Skeletal muscle cell (primary cell): ENCODE measurements around a stretch of chr2.

DNA sequence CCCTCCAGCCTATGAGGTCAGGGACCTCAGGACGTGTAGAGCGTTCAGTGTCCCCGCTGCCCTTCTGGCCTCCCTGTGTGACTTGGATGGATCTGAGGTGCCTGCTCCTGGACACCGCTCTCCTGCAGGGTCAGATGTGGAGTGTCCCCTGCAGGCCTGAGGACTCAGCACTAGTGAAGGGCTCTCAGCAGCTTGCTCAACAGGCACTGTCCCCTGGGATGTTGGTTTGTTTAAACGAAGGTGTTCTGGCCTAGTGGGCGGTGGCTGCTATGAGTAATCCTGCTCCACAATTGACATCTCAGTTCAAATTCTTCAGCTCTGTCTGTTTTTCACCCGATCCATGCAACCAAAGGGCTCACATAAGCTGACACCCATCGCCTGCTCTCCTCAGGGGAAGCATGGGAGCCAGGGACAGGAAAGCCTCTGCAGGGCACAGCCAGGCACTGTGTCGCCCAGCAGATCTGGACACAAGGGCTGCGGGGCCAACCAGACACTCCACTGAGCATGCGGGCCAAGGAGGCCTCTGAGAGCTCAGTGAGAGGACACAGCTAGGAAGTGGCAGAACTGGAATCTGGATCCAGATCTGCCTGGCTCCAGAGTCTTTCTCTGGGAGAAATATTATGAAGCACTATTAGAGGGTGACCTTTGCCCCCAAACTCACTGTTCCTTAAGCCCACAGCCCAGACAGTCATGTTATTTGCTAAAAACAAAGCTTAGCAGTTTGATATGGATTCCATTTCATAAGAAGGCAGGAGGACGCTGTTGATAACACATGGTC is 78.5 kb downstream of the RHOB start:
- RRBS = no CpG with 5 or more reads among the region's 12 CpGs

- RRBS = no CpG with 5 or more reads among the region's 8 CpGs
Observed at GRCh38 chr2:20536629-20536981, 89.7 kb downstream of the RHOB start.

GRCh38 chr2:20539178-20539831 is 92.4 kb downstream of the RHOB start:
- RRBS = no CpG with 5 or more reads among the region's 4 CpGs

DNA sequence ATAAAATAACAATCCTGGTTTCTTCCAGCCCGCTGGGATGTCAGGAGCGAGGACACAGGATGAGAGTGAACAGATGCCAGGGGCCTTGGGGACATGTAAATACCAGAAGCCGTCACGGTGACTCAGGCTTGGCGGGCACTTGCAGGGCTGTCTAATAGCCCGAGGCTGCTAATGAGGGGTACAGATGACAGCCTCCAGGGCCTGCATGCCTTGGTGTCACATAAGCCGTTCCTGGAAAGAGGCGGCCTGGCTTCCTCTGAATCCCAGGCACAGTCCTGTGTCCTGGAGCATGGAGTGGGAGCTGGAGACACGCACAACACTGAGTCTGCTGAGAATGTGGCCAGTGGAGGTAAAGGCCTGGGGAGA is 28.1 kb downstream of the HS1BP3 start:
- RRBS = no CpG with 5 or more reads among the region's 9 CpGs

GRCh38 chr2:20637918-20638414 is 12.9 kb downstream of the HS1BP3 start:
- RRBS = no CpG with 5 or more reads among the region's 14 CpGs

DNA sequence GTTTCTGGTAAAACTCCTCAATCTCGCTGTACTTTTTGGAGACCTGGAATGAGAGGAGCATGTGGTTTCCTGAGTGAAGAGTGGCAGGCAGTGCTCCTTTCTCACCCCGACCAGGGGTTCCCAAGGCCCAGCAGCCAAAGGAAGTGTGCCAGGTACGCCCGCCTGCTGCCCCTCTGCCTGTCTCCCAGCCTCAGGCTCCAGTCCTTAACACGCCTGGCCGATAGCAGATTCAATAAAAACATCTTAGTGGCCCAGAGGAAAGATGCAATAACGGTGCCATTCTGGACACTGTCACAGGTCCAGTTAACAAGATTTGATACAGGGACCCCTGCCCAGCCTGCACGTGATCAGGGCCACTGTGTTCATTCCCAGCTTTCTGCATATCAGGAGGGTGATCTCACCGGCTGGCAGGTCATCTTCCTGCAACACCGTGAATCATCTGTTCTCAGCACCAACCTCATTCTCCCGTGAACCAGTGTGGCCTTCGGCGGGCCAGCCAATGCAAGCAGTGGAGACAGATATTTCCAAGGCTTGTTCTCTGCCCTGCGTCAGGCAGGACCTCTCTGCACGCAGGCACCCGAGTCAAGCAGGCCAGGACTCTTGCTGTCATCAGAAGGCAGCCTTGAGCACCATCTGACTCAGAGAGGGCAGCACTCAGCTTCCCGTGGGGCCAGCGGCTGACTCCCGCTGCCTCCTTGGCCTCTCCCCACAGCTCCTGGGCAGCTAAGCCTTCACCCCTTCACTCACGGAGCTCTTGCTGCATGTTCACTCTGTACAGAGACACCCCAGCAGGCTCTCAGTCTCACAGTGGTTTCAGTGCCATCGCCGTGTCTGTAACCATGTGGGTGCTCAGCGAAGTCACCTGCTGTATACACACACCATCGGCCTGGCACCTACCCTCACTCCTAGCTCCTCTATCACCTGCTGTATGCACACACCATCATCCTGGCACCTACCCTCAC is 9.5 kb downstream of the HS1BP3 start:
- RRBS = no CpG with 5 or more reads among the region's 24 CpGs

- RRBS = no CpG with 5 or more reads among the region's 4 CpGs
Observed at GRCh38 chr2:20648221-20648593, 2.7 kb downstream of the HS1BP3 start.

GRCh38 chr2:20650133-20650840 is 611 bp downstream of the HS1BP3 start:
- RRBS = no CpG with 5 or more reads among the region's 23 CpGs

- RRBS = no CpG with 5 or more reads among the region's 14 CpGs
Observed at GRCh38 chr2:20651434-20651893, 566 bp upstream of the HS1BP3 start.

- RRBS = 1% methylated on average over 12 of the region's 59 CpGs
Observed at GRCh38 chr2:20666003-20666588, 848 bp upstream of the GDF7 start.

DNA sequence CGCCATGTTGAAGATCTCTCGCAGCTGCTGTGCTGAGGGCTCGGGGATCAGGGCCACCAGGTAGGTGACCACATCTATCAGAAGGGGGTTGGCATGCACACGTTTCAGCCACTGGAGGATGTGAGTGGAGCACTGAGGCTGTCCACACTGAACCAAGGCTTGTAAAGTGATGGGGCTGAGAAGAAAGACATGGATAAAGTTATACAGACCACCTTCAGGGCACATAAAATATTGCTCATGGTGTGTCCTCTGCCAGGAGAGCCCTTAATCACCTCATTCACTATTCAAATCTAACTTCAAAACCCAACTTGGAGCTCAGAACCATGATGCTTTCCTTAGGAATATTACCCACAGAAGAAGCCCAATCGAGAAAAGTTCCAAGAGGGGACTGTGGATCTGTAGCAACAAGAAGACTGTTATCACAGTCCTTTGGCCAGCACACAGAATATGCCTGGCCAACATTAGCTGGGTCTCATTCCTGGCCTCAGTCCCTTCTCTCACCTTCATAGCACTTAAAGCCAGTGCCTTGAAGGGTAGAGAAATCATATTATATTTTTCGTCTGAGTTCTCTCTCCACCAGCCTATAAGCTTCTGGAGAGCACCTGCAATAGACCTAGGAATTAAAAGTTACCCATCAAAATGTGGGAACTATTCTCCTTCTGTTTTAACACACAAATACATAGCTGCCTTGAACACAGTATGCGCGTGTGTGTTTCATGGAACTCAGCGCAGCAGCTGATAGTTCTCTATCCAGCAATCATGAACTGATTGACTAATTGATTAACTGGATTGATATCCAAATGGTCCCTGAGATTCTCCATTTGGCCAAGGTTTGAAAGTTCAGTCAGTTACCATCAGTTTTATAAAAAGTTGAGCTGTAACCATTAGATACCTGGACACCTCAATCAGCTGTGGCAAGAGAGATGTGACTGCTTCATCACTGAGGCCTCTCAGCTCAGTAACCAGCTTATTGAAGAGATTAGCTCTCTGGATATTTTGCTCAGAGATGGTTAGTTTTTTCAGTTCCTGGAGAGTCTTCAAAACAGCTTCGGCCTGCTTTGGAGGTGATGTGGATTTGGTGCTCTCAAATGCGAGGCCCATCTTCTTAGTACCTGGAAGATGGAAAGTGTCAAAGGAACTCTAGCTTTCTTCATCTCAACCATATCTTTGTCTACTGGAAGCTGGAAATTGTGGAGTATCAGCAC is 11.1 kb downstream of the APOB start:
- RRBS = no CpG with 5 or more reads among the region's 11 CpGs

- RRBS = no CpG with 5 or more reads among the region's 4 CpGs
Observed at GRCh38 chr2:21037675-21038348, 6.1 kb downstream of the APOB start.

DNA sequence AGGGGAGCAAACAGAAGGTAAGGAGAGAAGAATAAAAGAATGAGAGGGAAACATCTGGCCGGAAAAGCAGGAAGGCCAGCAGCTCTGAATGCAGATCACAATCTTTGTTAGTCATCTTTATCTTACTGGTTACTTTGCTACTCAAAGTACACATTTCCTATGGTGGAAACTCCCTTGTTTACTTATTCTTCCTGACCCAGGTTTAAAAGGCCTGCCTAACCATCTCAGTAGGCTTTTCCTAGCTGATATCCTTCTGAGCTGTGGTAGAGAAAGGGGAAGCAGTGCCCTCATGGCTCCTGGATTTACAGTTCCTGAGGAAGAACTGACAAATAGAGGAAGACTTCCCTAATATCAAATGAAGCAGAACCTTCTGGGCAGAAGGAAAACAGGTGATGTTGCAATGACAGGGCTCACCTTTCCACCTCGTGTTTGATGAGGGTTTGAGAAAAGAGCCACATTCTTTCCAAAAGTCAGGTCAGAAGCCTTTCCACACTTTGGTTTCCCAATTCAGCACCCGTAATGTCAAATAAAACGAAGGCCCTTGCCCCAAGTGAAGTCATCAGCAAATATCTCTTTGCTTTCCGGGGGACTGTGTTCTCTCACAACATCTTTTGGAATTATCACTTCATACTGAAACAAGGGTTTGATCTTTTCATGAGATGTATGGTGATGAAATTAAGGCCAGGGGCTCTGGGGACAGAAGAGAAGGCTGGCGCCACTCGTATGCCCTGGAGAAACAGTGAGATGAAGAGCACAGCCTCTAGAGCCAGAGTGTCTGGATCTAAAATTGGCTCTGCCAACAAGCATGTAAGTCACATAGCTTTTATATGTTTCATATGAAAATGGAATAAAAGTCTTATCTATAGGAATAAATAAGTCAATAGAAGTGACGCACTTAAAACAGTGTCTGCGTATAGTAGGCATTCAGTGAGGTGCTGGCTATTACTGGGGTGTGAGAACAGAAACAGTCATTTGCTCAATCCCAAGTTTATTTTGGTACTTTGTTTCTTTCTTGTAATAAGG is 26.8 kb upstream of the APOB start:
- RRBS = no CpG with 5 or more reads among the region's 9 CpGs

GRCh38 chr2:21092256-21092997 is 31.3 kb upstream of the TDRD15 start:
- RRBS = no CpG with 5 or more reads among the region's 3 CpGs

- RRBS = no CpG with 5 or more reads among the region's 12 CpGs
Observed at GRCh38 chr2:21268481-21269411, 145.0 kb downstream of the TDRD15 start.

DNA sequence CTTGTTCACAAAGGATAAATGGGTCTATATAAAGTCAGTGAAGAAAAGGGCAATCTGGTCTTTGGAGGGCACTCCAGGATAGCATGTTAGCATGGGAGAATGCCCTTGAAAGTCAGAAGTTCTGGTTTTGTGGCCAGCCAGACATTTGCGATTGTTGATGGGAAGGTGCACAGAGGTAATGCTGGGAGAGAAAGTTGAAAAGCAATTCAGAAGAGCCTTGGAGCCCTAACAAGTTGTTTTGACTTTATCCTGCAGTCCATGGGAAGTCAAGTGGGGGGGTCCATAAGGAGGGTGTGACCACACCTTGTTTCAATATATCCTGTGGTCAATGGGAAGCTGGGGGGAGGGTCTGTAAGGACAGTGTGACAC is 299.5 kb downstream of the TDRD15 start:
- RRBS = no CpG with 5 or more reads among the region's 1 CpG

GRCh38 chr2:23351495-23351881 is 33.5 kb upstream of the KLHL29 start:
- RRBS = 2% methylated on average over 7 of the region's 23 CpGs

DNA sequence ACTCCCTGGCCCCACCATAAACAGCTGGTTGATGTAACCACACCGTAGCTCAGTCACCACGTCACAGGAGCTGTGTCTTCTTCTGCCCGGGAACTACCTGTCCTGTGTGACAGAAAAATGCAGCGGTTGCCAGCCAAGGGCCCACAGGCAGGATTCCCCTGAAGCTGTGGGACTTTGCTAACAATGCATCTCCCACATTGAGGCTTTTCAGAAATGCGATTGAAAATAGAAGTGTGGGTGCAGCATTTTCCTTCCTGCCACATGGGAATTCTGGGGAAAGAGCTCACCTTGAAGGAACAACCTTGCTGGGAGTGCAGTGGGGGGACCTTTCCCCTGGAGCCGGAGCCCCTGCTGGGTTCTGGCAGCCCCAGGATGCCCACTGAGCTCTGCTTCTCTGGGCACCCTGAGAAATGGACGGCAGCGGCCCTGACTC is 68.3 kb downstream of the KLHL29 start:
- RRBS = 87% methylated on average over 3 of the region's 8 CpGs